ENCODE measurements around the gene GHRHR.

GRCh38 chr7:30504915-30505436, 347 bp upstream of the GGCT start:
- PRO-cap, 2 experiments: peak in 2 of 2 experiments; most common plus-strand start chr7:30505079 (in 2)

DNA sequence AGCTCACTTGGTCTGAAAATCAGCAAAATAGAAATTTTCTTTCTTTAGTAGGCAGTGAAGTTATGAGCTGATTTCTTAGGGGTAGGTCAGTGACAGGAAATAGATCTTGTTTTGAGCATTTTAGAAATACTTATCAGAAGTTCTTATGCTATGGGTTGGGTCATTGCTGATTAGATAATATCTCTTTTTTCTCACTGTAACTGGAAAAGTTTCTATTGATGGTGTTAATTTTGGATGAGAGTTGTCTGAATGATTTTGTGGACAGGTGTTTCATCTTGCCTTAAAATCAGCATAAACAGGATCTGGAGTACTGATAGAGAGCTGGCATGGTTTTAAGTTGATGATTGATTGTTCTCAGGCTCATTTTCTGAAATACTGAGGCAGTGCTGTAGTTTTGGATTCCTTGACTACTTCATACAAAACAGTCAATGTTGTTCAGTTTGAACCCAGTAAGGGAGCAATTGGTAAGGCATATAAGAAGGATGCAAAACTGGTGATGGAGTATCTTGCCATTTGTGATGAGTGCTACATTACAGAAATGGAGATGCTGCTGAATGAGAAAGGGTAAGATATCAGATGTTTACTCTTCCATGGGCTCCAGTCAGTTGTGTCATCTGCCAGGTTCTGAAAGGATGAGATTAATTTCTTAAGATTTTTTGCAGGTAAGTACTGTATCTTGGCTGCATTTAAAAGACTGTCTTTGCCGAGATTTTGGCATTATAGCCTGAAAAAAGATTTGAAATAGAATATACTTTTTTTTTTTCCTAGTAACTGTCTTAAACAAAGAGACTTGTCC, 27.4 kb downstream of the GARS1 start:
- PRO-cap, 2 experiments: no peak in any of the 2 experiments

DNA sequence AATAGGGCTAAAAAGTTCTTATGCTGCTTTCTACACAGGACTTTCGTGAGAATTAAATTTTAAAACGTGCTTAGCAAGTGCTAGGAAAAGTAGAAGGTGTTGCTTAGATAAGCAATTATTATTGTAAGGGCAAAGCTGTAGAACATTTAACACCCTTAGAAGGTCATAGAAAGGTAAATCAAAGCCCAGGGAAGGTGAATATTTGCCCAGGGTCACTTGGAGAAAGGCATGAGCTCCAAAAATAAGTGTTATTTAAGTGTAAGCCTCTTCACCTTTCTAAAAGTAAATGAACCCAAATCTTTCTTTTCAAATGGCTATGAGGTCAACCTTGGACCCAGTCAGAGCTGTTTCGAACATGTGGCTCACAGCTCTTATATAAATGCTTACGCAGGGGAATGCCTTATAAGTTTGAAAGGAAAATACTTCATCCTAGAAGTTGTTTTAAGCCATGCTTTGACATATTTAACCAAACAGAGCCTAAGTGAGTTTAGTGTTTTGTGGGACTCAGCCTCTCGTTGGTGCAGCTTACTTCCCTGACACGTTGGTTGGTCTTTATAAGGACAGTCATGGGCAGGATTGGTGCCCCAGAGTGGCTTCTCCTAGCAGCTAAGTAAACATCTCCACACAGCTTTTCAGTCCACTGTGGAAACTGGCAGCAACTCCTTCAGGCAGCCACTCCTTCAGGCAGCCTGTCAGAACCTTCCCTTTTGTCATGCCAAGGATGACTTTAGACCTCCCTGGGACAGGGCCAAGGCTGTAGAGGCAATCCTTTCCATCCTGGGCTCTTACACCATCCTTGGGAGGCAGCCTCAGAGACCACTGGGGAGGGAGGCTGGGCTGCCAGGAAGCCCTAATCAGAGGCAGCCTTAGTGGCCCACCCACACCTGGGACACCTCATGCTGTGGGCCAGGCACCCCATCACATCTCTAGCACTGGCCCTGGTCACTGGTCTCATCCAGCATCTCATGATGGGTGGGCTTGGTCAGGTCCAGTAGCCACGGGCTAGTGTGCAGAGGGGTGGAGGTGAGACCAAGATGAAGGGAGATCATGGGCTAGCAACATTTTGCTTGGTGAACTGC, 43.6 kb downstream of the MINDY4 start:
- PRO-cap, 2 experiments: no peak in any of the 2 experiments

- PRO-cap, 2 experiments: no peak in any of the 2 experiments
These were observed 41.6 kb upstream of the AQP1 start for GRCh38 chr7:30869917-30870680.

- PRO-cap, 2 experiments: no peak in any of the 2 experiments
These were observed 13.4 kb upstream of the AQP1 start for GRCh38 chr7:30898298-30898599.

DNA sequence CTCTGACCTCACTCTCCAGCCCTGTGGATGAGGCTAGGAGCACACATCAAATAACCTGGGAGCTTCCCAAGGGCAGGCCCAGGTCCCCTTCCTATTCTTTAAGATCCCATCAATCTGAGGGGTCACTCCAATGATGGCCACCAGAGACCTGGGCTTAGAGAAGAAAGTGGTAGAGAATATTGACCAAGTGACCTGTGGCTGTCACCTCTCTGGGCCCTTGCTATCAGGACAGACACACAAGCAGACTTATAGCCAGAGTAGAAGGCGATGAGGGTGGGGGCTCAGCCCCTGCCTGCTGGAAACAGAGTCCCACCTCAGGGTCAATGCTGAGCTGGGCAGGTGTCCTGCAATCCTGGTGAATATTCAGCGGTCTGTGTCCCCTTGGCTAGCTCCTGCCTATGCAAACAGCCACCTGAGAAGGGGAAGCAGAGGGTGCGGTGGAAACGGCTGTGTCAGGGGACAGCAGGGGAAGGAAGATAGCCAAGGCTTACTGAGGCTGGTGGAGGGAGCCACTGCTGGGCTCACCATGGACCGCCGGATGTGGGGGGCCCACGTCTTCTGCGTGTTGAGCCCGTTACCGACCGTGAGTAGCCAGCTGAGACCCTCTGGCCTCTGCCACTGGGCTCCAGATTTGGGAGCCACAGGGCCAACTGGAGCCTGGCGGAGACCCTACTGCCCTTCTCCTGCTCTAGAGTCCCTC, at the start of gene GHRHR:
Gene GHRHR (plus strand): TSS at position 411 of the 700 bp plus-strand sequence.
- PRO-cap, 2 experiments: no peak in any of the 2 experiments

DNA sequence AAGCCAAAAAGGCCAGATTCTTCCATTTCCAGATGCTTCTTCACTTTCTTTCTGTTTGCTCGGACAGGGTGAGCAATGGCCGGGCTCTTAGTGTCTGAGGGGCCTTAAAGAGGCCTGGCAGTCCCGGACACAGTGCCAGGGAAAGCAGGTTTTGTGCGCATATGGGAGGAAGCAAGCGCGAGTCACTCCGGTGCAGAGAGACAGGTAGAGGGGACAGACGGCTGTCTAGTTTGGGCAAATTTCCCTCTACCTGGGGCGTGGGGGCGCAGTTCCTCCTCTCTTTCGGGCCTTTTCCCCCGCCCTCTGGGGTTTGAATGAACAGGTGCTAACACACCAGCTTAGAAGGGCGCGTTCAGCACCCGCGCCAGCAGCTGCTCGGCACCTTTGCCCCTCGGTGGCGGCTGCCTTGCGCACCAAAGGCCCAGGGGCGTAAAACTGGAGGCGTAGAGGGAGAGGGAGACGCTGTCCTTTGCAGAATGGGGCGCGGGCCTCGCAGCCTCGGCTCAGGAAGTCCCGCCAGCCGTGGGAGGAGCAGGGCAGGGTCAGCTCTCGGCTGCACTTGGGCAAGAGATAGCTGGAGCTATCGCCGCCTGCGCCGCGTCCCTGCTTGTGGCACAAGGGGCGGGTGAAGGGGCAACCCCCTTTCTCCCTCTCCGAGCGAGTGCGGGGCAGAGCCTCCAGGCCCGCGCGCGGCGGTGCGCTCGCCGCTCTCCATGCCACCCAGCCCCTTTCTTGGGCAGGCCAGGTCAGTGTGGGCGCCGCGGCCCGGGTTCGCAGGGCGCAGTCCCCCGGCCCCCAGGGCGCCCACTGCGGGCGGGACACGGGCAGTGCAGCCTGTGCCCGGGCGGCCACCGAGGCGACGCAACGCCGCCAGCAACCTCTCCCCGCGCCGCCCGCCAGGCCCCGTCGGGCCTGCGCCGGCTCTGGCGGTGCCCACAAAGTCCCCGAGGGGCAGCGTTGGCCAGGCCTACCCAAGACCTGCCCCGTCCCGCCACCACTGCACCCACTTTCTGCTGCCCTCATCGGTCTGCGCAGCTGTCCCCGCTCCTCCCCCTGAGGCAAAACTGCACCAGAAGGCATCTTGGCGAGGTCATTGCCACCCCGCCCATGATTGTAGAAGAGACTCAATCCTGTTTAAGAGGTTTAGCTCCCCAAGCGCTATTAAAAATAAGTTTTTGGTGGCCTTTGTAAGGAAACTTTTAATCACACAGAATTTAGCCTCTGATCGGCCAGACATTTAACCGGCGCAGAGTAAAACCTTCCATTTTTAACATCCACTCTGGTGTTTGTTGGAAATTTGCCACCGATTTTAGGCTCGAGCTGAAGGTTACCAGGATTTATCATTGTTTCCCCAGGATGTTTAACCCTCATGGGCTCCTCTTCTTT, 4.1 kb downstream of the NEUROD6 start:
- PRO-cap, 2 experiments: no peak in any of the 2 experiments

GRCh38 chr7:31688357-31688863, 1.4 kb downstream of the PPP1R17 start:
- PRO-cap, 2 experiments: no peak in any of the 2 experiments

- PRO-cap, 2 experiments: no peak in any of the 2 experiments
These were observed 8.0 kb downstream of the PPP1R17 start for GRCh38 chr7:31695026-31695354.

- PRO-cap, 2 experiments: no peak in any of the 2 experiments
These were observed 134.0 kb upstream of the PDE1C start for GRCh38 chr7:32204206-32204656.

- PRO-cap, 2 experiments: no peak in any of the 2 experiments
These were observed 26.5 kb downstream of the AVL9 start for GRCh38 chr7:32521721-32522236.

GRCh38 chr7:33004945-33005973, 48.0 kb downstream of the FKBP9 start:
- PRO-cap, 2 experiments: no peak in any of the 2 experiments

DNA sequence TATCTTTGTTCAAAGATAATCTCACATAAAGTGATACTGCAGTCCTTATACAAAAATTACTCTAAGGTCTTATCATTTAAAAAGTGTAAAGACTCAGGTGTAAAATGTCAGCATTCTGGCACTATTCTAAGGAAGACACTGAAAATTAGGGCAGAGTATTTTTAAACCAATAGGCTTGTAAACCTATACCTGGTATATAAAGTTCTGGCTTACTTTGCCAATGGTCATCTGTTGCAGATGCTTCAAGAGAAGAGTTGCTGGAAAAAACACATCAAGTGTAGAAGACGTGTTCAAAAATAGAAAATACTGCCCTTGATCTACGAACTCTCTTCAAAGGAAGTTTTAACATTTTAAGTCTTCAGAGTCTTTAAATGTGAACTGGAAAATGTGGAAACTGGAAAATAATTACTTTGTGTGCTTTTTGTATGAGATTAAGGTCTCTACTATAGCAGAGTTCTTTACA, 23.9 kb downstream of the NT5C3A start:
- PRO-cap, 2 experiments: no peak in any of the 2 experiments

DNA sequence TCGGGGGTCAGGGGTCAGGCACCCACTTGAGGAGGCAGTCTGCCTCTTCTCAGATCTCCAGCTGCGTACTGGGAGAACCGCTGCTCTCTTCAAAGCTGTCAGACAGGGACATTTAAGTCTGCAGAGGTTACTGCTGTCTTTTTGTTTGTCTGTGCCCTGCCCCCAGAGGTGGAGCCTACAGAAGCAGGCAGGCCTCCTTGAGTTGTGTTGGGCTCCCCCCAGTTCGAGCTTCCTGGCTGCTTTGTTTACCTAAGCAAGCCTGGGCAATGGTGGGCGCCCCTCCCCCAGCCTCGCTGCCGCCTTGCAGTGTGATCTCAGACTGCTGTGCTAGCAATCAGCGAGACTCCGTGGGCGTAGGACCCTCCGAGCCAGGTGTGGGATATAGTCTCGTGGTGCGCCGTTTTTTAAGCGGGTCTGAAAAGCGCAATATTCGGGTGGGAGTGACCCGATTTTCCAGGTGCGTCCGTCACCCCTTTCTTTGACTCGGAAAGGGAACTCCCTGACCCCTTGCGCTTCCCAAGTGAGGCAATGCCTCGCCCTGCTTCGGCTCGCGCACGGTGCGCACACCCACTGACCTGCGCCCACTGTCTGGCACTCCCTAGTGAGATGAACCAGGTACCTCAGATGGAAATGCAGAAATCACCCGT, 378.2 kb upstream of the BMPER start:
- PRO-cap, 2 experiments: no peak in any of the 2 experiments

- PRO-cap, 2 experiments: no peak in any of the 2 experiments
These were observed 178.7 kb upstream of the BMPER start for GRCh38 chr7:33726497-33727175.

DNA sequence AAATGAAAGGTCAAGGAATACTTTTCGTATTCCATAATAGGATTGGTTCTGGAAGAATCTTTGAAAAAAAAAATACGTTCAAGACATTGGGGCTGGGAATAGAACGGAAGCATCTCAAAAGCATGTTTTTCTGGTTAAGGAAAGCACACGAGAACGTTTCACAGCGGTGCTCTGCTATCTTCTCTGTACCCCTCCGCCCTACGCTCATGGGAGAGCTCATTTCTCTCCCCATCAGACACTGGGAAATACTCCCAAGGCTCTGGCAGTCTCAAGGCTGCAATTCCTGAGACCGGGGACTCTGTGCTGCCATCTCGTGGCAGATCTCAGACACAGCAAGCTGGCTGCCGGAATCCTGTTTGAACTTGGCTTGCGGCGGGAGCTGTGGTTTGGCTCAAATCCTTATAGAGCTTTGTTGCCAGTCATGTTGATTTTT, 27.4 kb downstream of the BMPER start:
- PRO-cap, 2 experiments: no peak in any of the 2 experiments

DNA sequence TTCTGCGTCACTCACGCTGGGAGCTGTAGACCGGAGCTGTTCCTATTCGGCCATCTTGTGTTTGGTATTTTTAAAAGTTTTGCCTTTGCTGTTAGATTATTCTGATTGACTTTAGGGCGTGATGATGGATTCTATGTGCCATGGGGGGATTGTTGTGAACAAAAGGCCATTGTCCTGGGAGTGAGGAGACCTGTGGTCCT, 89.1 kb downstream of the BMPER start:
- PRO-cap, 2 experiments: no peak in any of the 2 experiments

DNA sequence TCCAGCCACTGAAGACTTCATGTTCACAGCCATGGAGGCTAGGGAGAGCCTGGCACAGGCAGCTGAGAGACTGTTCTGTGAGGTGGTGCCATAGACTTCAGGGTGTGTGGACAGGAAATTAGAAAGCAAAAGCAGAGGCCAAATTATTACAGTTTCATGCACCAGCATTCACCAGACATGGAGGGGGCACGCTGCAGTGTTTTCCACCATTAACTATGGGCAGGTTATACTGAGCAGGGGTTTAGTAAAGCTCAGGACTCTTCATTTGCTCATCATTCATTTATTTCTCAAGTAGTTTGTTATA, 191.8 kb downstream of the BMPER start:
- PRO-cap, 2 experiments: no peak in any of the 2 experiments

- PRO-cap, 2 experiments: no peak in any of the 2 experiments
These were observed 55.4 kb upstream of the DPY19L1 start for GRCh38 chr7:35092745-35093084.

DNA sequence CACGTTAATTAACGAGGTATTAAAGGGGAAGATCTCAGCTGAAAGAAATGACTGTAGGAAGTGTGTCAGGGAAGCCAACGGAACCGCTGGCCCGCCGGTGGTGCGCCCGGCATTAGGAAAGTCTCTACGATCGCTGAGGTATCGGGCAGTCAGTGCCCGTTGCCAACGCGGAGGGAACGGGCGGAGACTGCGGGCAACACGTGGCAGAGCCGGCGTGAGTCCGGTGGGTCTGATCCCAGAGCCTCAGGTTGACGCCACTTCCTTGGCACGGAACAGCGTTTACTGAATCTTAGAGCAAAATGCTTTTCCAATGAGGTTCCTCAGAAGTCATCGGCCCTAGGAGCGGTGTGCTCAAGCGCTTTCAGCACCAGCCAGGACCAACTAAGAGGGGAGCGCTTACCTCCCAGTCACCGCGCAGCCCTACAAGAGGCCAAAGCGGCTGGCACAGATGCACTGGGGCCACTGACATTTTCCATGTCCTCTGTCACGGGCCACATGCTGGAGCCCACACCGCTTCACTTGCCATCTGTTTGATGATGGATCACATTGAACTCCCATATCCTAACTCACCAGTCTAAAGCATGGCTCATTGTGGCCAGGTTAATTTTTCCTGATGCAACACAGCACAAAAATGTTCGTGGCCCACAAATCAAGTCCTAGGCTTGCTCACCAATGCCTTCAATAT, 67.0 kb downstream of the TBX20 start:
- PRO-cap, 2 experiments: no peak in any of the 2 experiments

Data from Metastatic Liver Carcinoma in the Adrenal Gland (tissue), 2 donors.